HT1080 (cell line): ENCODE measurements around a stretch of chr5.

DNA sequence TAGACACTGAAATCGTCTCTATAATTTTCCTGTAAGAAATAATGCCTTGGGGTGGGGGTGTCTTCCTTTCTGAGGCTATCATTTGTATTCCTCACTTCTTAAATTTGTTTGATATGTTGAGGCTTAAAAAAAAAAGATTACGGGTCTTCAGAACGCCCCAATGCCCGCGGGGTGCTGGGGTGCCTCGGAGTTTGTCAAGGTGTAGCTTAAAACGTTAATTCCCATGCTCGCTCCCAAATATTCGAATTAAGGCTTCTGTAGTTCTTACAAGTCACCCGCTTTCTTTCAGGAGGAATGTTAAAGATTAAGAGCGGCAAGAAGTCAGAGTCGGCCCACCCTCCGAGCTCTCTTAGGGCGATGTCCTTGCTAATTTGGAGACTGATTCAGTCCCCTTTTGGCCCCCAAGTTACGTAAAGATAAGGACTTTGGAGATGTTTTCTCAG, 864 bp upstream of the NPM1 start:
RAMPAGE:
- cytosol, long total RNA: no peak
- long total RNA: no peak
- nucleus, long total RNA: no peak

GRCh38 chr5:171401116-171402215, 13.8 kb downstream of the NPM1 start:
RAMPAGE:
- cytosol, long total RNA: no peak
- long total RNA: no peak
- nucleus, long total RNA: no peak

DNA sequence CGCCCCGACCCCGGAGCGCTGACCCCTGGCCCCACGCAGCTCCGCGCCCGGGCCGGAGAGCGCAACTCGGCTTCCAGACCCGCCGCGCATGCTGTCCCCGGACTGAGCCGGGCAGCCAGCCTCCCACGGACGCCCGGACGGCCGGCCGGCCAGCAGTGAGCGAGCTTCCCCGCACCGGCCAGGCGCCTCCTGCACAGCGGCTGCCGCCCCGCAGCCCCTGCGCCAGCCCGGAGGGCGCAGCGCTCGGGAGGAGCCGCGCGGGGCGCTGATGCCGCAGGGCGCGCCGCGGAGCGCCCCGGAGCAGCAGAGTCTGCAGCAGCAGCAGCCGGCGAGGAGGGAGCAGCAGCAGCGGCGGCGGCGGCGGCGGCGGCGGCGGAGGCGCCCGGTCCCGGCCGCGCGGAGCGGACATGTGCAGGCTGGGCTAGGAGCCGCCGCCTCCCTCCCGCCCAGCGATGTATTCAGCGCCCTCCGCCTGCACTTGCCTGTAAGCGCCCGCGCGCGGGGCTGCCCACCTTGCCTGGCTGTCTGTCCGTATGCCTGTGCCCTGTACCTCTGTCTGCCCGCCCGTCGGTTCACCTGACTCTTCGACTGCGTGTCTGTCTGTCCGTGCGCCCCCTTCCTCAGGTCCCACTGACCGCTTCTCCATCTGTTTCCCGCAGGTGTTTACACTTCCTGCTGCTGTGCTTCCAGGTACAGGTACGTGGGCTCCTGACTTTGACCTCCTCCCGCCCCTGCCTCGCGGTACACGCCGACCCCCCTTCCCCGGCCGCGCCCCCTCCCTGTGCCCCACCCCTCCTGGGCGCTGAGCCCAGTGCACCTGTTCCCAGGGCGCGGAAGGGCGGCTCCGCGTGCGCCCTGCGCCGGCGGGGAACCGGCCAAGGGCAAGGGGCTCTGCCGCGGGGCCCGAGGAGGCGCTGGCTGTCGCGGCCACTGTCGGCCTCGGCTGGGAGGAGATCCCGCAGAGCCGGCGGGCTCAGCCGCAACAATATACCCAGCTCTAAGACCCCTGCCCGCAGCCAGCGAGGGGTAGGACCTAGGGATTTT, 623 bp downstream of the FGF18 start:
RAMPAGE:
- cytosol, long total RNA: no peak
- long total RNA: no peak
- nucleus, long total RNA: no peak

DNA sequence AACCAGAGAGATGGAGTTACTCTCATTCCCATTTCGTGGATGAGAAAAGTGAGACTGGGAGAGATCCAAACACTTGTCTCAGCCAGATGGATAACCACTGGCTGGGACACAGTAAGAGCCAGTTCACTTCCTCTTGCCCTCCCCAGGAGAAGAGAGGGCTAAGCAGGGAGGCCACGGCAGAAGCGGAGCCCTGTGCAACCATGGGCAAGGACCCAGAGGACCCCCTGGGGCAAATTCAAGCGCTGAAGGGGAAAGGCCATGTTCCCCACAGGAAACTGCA, 137.3 kb upstream of the SMIM23 start:
RAMPAGE:
- cytosol, long total RNA: no peak
- long total RNA: no peak
- nucleus, long total RNA: no peak

DNA sequence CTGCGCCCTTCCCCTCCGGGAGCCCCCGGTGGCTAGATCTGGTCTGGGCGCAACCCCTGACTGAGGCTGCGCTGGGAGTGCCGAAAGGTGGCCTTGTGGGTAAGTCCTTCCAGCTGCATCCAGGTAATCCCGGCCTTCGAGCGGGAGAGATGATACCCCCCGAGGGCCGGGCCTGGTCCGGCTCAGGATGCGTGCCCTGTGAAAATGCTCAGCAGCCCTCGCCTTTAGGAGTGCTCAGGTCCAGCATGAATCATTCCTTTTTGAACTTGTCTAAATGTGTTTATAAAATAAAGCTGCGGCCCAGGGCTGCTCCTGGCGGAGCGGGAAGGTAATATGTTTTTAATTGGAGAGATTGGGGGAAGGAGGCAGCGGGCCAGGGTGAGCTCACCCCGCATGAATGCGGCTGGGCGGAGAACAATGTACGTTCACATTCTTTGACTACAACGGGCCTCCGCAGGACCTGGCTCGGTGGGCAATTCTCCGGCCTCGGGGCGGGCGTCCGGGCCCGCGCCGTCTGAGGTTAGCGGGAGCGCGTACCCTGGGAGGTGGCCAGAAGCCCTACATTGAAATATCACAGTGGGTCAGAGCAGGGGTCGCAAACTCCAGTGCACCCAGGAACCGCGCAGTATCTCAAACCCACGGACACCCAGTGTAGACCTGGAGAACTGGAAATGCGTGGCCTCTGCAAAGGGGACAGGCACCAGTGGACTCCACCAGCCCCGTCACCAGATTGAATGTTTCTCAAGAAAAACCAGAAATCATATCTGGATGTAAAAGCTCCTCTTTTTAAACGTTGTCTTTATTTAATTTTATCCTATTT, 117.8 kb upstream of the SMIM23 start:
RAMPAGE:
- cytosol, long total RNA: no peak
- long total RNA: no peak
- nucleus, long total RNA: no peak

DNA sequence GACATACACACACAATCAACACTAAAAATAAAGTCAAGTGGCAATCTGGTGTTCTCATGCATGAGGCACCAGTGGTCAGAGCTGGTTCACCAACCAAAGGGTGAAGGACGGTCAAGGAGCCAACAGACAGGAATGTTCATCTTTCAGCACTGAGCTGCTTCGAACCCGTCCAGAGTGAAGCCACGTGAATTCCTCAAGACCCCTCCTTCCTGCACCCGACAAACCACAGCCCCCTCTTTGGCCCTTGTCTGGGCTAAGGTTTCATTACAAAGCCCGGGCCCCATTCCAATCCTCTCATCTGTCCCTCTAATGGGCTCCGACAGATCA, 84.5 kb upstream of the SMIM23 start:
RAMPAGE:
- cytosol, long total RNA: no peak
- long total RNA: no peak
- nucleus, long total RNA: no peak

GRCh38 chr5:171845389-171845588, 59.7 kb downstream of the SMIM23 start:
RAMPAGE:
- cytosol, long total RNA: no peak
- long total RNA: no peak
- nucleus, long total RNA: no peak

RAMPAGE:
- cytosol, long total RNA: no peak
- long total RNA: no peak
- nucleus, long total RNA: no peak
Measured at GRCh38 chr5:172103923-172104537, 84.0 kb downstream of the STK10 start.

DNA sequence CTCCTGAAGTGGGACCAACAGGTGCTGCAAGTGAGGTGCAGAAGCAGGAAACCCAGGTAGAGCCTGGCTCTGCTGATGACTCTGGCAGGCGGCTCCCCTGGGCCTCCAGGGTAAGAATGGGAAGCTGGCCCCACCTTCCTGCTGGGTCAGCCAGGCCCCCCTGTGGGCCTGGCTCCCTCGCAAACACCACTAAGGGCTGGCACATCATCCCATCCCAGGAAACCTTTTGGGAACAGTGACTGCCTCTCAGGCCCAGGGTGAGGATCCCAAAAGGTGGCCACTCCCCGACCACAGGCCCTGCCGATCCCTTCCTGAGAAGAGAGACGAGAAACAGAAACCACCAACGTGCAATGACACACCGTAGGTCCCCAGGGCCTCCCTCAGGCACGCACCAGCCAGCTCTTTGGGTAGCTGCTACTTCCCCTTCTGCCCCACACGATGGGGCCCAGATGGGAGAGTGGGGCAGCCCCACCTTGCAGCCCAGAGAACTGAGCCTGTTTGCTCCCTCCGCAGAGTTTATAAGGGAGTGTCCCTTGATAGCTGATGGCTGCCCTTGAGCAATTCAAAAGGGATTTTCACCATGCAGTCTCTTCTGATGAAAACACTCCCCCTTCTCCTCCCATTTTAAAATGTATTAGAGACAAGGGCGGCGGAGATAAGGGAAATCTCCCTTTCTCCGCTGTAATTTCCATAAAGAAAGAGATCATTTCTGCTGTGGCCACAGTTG, 76.8 kb downstream of the STK10 start:
RAMPAGE:
- cytosol, long total RNA: no peak
- long total RNA: no peak
- nucleus, long total RNA: no peak

DNA sequence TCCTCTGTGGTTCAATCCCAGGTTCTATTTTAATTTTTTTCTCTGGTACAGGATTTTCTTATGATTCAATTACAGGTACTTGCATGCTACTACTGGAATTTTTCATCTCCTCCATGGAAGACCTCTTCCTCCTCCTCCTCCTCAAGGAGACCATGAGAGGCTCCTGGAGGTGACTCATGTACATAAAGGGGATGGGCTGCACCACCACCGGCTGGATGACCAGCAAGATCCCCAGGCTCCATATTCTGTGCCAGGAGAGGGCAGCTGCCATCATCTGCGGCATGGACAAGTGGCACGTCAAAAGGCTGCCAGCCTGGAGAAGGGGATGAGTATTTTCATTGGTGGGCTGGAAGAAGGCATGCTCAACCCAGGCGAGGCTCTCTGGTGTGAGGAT, 28.8 kb downstream of the UBTD2 start:
RAMPAGE:
- cytosol, long total RNA: no peak
- long total RNA: no peak
- nucleus, long total RNA: no peak

GRCh38 chr5:172303896-172304173, 20.3 kb upstream of the UBTD2 start:
RAMPAGE:
- cytosol, long total RNA: no peak
- long total RNA: no peak
- nucleus, long total RNA: no peak

DNA sequence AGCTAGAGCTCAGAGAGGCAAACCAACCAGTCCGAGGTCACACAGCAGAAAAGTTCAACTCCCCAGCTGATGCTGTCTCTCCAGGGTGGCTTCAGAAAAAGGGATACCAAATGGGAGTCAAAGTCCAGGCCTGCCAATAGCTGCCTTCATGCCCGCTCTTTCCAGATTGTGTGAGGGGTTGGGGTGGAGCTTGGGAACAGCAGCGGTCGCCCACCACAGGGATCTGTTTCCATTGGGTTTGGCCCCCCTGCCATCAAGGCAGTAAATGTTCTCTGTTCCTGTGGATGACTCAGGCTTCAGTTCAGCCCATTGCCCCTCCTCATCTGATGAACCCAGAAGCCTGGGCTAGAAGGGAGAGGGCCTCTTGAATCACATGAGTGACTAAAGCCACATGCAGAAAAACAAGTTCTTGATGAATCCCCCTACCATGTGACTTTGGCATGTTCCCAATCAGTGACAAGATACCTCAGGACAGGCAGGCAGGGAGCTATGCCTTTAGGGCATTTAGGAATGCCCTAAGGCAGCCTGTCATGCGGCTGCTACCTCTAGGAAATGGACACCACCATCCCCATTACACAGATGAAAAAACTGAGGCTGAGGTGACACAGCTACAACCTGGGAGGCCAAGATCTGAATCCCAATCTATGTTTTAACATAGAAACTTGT, 2.6 kb downstream of the SH3PXD2B start:
RAMPAGE:
- cytosol, long total RNA: no peak
- long total RNA: no peak
- nucleus, long total RNA: no peak

DNA sequence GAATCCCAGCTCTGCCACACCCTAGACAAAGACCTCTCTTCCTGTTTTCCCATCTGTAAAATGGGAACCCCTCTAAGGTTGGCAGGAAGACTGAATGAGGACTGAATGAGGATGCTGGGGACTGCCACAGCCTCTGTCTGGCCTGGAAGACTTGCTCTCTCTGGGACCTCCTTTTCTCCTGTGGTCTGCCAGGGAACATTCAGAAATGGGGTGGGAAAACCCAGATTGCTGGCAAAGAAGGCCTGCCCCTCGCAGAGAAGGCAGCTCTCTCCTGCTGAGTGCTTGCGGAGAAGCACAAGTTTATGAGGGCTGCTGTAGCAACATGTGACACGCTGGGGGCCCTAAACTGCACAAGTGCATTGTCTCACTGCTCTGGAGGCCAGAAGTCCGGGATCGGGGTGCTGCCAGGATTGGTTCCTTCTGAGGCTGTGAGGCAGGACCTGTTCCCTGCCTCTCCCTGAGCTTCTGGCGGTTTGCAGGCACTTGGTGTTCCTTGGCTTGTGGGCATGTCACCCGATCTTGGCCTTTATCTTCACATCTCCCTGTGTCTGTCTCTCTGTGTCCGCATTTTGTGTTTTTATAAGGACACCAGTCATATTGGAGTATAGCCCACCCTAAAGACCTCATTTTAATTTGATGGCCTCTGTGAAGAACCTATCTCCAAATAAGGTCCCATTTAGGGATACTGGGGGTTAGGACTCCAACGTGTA, 75.6 kb upstream of the NEURL1B start:
RAMPAGE:
- cytosol, long total RNA: no peak
- long total RNA: no peak
- nucleus, long total RNA: no peak

RAMPAGE:
- cytosol, long total RNA: no peak
- long total RNA: no peak
- nucleus, long total RNA: no peak
Measured at GRCh38 chr5:172697250-172698034, 56.4 kb downstream of the NEURL1B start.

DNA sequence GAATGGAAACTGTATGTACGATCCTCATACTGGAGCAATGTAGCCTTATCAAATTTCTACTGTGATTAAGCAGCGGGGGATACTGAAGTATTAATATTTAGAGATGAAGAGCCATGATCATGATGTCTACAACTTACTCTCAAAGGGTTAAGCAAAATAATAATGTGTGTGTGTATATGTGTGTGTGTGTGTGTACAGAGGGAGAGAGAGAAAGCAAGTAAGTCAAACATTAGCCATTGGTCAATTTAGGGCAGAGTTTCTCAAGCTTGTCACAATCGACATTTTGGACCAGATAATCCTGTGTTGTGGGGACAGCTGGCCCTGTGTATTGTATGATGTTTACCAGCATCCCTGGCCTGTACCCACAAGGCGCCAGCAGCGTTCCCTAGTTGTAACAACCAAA, 46.4 kb downstream of the DUSP1 start:
RAMPAGE:
- cytosol, long total RNA: no peak
- long total RNA: no peak
- nucleus, long total RNA: no peak

RAMPAGE:
- cytosol, long total RNA: no peak
- long total RNA: no peak
- nucleus, long total RNA: no peak
Measured at GRCh38 chr5:172731379-172732156, 39.4 kb downstream of the DUSP1 start.

RAMPAGE:
- cytosol, long total RNA: no peak
- long total RNA: no peak
- nucleus, long total RNA: no peak
Measured at GRCh38 chr5:172746538-172747270, 24.3 kb downstream of the DUSP1 start.

DNA sequence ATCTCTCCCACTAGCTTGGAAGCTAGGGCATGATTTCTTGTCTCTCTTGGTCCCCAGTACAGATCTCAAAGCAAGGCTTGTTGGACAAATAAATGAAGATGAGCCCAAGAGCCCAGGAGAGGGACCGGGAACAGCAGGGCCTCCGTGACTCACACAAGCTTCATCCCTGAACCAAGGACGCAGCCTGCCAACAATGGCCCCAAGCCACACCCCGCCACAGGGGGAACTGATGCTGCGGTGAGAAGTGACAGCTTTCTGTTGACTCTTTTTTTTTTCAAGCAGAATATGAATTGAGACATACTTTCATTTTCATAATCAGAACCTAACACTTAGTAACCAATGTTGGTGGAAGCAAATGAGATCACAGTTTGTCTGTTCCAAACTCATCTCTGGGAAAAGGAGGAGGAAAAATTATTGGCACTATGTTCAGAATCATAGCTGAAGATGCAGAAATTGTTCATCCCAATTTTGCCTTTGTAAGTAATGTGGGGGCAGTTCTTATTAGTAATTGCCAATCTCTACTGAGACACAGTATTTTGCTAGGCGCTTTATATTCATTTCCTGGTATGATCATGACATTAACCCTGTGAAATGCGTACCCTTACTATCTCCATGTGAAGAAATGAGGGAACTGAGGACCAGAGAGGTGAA, 6.6 kb upstream of the DUSP1 start:
RAMPAGE:
- cytosol, long total RNA: no peak
- long total RNA: no peak
- nucleus, long total RNA: no peak

DNA sequence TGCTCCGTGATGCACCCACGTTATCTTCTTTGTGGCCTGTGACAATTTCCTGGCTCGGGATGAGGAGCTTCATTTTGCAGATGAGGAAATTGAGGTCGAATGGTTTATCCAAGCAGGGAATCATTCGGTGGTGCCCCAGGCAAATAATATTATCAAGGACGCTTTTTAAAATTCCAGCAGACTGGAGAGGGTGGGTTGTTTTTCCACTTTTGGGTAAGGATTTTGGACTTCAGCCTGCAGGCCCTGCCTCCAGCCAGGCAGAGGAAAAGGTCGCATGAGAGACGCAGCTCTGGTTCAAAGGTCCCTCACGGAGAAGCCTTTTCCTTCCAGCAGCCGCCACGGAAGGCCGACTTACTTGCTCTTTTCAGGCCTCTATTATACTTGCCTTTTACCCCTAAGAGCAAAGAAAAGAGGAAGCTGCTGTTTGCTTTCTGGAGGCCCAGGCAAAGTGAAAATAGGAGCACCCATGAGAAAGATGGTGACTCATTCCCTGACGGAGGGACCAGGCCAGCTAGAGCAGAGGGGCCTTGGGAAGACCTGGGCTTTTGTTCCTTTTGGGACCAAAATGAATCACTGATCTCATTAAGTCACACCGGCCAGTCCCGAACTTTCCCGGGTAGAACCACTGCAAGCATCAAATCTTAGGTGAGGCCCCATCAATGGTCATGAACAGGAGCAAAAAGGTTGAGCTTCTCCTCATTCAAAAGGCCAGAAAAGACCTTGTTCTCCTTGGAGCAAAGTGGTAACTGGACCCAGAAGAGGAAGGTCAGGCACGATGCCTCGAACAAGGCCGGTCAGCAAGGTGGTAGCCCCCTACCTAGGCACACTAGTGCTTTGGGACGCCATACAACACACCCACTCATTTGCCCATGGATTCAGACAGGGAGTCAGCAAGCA, 23.0 kb upstream of the DUSP1 start:
RAMPAGE:
- cytosol, long total RNA: no peak
- long total RNA: no peak
- nucleus, long total RNA: no peak

DNA sequence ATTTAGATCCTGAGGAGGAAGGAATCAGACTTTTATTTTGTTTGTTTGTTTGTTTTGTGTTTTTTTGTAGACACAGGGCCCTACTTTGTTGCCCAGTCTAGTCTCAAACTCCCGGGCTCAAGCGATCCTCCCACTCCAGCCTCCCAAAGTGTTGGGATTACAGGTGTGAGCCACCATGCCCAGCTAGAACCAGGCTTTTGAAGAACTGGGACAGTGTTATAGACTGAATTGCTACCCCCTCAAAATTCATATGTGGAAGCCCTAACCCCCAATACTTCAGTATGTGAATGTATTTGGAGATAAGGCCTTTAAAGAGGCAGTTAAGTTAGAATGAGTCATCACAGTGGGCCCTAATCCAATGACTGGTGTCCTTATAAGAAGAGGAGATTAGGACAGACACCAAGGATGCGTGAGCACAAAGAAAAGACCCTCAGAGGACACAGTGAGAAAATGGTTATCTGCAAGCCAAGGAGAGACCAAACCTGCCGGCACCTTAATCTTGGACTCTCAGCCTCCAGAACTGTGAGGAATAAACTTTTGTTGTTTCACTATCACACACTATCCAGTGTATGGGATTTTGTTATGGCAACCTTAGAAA, 31.5 kb upstream of the ERGIC1 start:
RAMPAGE:
- cytosol, long total RNA: no peak
- long total RNA: no peak
- nucleus, long total RNA: no peak